Upper lobe of left lung (tissue), 5 donors: ENCODE data around the genes VCX3A, FAM9B and CLDN34.

GRCh38 chrX:2610829-2611082 lies 80.3 kb upstream of the CD99 start:
- PRO-cap, 2 experiments = no peak in any of the 2 experiments
- RAMPAGE, long total RNA, 4 experiments = no peak in any of the 4 experiments

DNA sequence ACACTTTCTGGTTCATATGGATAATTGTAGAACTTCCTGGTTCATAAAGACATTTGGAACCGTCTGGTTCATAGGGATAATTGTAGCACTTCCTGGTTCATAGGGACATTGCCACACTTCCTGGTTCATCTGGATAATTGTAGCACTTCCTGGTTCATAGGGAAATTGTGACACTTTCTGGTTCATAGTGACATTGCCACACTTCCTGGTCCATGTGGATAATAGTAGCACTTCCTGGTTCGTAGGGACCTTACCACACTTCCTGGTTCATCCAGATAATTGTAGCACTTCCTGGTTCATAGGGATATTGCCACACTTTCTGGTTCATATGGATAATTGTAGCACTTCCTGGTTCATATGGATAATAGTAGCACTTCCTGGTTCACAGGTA lies 61.2 kb upstream of the CD99 start:
- PRO-cap, 2 experiments = no peak in any of the 2 experiments
- RAMPAGE, long total RNA, 4 experiments = no peak in any of the 4 experiments

DNA sequence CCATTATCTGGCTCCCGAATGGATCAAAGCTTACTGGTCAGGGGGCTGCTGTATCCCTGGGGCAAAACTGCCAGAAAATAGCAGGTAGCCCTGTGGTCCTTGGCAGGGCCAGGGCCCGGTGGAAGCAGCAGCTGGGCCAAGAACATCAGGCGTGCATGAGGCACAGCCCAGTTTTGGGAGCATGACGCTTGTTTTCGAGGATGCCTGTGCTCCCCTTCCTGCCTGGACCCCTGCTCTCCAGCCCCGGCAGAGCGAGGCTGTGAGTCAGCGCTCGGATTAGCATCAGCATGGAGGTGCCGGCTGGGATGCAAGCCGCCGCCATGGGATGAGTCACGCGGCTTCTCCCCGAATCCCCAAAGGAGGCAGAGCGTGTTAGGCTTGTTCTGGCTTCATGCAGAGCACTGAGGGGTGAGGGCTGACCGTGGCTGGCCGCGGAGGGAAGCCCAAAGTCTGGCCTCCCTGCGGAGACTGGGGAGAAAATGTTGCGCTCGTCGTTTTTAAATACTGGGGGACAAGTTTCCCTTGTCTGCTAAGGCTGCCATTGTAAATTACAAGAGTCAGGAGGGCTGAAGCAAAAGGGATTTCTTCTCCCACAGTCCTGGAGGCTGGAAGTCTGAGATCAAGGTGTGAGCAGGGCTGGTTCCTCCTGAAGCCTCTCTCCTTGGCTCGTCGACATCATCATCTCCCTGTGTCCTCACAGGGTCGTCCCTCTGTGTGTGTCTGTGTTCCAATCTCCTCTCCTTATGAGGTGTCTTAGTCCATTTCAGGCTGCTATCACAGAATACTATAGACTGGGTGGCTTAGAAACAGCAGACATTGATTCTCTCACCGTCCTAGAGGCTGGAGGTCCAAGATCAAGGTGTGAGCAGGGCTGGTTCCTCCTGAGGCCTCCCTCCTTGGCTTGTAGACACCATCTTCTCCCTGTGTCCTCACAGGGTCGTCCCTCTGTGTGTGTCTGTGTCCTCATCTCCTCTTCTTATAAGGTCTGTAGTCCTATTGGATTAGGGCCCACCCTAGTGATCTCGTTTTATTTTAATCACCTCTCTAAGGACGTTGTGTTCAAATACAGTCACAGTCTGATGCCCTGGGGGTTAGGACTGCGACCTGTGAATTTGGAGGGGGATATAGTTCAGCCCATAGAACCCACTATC lies 23.6 kb upstream of the GYG2 start:
- PRO-cap, 2 experiments = no peak in any of the 2 experiments
- RAMPAGE, long total RNA, 4 experiments = no peak in any of the 4 experiments

GRCh38 chrX:3707466-3708146 lies 5.8 kb downstream of the PRKX start:
- PRO-cap, 2 experiments = no peak in any of the 2 experiments
- RAMPAGE, long total RNA, 4 experiments = no peak in any of the 4 experiments

- PRO-cap, 2 experiments = no peak in any of the 2 experiments
- RAMPAGE, long total RNA, 4 experiments = no peak in any of the 4 experiments
Observed at GRCh38 chrX:3708147-3708539, 5.3 kb downstream of the PRKX start.

GRCh38 chrX:3788297-3788928 lies 75.0 kb upstream of the PRKX start:
- PRO-cap, 2 experiments = no peak in any of the 2 experiments
- RAMPAGE, long total RNA, 4 experiments = no peak in any of the 4 experiments

DNA sequence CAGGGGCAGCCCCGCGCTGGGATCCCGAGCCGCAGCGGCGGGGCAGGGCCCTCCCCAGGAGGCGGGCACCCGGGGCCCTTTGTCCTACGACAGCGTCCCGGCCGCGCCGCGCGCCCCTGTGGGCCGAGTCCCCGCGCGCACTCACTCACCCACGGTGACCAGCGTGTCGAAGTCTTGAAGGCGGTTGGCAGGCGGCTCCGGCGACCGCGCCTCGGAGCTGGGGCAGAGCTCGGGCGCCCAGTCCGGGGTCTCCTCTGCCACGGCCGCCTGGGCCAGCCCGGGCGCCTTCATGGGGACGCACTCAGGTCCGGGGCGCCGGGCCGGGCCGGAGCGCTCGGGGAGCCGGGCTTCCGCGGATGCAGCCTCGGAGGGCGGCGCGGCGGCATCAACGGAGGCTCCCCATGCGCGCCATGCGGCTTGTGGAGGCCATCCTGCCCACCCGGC lies 129.8 kb upstream of the PRKX start:
- PRO-cap, 2 experiments = no peak in any of the 2 experiments
- RAMPAGE, long total RNA, 4 experiments = no peak in any of the 4 experiments

- PRO-cap, 2 experiments = no peak in any of the 2 experiments
- RAMPAGE, long total RNA, 4 experiments = no peak in any of the 4 experiments
Observed at GRCh38 chrX:6002006-6002544, 226.6 kb downstream of the NLGN4X start.

GRCh38 chrX:6227948-6228099 lies 843 bp downstream of the NLGN4X start:
- PRO-cap, 2 experiments = no peak in any of the 2 experiments
- RAMPAGE, long total RNA, 4 experiments = no peak in any of the 4 experiments

DNA sequence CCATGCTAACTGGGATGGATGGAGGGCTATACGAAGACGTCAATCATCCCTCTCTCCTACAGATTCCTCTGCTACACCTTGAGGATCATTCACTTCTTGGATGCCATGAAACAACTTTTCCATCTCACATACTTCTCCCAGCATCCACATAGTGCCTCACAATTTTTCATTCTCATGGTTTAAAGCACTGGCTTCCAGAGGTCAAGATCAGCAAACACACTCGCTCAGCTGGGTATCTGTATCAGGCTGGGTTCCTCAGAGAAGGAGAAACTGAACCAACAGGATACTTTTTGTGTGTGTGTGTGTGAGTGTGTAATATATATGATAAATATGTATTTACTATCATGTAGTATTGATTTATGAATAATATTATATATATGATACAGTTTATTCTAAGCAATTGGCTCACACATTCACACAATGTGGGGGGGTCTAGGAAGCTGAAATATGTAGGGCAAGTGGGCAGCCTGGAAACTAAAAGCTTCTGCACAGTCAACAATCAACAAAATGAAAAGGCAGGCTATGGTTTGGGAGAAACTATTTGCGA lies at the start of gene VCX3A:
Gene VCX3A (minus strand): TSS at position 150 of the 547 bp plus-strand sequence.
- PRO-cap, 2 experiments = no peak in any of the 2 experiments
- RAMPAGE, long total RNA, 4 experiments = no peak in any of the 4 experiments

DNA sequence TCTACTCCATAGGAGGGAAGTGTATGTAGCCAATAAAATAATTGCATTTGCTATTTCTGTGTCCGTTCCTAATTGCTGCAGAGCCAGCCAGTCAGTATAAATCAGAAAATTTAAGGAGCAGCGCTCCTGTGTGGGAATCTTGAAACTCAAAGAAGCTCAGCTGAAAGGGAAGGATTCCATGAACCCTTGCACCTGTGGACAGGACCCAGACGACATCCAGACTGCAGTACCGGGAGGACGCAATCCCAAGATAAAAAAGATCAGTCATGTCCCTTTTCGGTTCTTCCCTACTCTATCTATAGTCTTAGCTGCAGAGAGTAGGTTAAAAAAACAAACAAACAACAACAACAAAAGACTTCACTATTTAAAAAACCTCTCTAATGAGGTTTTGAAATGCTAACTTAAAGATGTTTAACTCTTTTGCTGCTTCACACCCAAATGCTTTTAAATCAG lies 216.0 kb upstream of the STS start:
- PRO-cap, 2 experiments = no peak in any of the 2 experiments
- RAMPAGE, long total RNA, 4 experiments = no peak in any of the 4 experiments

DNA sequence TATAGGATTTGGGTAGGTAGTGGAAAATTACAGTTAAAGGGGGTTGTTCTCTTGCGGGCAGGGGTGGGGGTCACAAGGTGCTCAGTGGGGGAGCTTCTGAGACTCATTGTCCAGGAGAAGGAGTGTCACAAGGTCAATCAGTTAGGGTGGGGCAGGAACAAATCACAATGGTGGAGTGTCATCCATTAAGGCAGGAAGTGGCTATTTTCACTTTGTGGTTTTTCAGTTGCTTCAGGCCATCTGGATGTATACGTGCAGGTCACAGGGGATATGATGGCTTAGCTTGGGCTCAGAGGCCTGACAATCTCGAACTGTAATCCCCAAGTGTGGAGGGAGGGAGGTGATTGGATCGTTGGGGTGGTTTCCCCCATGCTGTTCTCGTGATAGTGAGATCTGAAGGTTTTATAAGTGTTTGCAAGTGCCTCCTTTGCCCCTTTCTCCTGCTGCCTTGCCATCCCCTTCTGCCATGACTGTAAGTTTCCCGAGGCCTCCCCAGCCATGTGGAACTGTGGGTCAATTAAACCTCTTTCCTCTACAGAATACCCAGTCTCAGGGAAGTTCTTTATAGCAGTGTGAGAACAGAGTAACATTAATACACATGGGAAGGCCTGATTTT lies 36.7 kb upstream of the STS start:
- PRO-cap, 2 experiments = no peak in any of the 2 experiments
- RAMPAGE, long total RNA, 4 experiments = no peak in any of the 4 experiments

DNA sequence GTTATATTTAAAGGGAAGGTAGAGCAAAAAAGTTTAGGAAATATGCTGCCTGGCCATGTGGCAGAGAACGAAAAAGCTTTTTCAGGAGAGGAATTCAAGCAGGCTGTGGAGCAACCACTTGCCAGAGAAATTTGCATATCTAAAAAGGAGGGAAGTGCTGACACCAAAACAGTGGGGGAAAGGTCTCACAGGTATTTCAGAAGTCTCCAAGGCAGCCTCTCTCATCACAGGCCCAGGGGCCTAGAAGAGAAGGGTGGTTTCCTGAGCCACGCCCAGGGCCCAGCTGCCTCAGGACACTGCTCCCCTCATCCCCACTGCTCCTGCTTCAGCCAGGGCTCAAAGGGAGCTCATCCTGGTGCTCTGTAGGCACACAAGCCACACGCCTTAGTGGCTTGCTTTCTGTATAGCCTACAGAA lies 29.9 kb upstream of the STS start:
- PRO-cap, 2 experiments = no peak in any of the 2 experiments
- RAMPAGE, long total RNA, 4 experiments = no peak in any of the 4 experiments

GRCh38 chrX:9033647-9033937 lies 335 bp downstream of the FAM9B start:
- PRO-cap, 2 experiments = no peak in any of the 2 experiments
- RAMPAGE, long total RNA, 4 experiments = no peak in any of the 4 experiments

DNA sequence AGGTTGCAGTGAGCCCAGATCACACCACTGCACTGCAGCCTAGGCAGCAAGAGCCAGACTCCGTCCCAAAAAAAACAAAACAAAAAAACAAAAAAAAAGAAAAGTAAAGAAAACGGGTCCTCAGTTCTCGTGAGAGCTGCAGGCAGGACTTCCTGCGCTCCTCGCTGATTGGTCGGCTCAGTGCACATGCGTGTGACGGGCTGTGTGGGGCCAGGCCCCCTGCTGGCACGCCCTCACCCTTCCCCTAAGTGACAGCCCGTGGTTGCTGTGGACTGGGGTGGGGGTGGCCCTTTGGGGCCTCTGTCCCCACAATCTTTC lies at the start of gene FAM9B:
Gene FAM9B (minus strand): TSS at position 154 of the 318 bp plus-strand sequence.
- PRO-cap, 2 experiments = no peak in any of the 2 experiments
- RAMPAGE, long total RNA, 4 experiments = no peak in any of the 4 experiments

GRCh38 chrX:9352239-9352751 lies 112.6 kb upstream of the TBL1X start:
- PRO-cap, 2 experiments = no peak in any of the 2 experiments
- RAMPAGE, long total RNA, 4 experiments = no peak in any of the 4 experiments

DNA sequence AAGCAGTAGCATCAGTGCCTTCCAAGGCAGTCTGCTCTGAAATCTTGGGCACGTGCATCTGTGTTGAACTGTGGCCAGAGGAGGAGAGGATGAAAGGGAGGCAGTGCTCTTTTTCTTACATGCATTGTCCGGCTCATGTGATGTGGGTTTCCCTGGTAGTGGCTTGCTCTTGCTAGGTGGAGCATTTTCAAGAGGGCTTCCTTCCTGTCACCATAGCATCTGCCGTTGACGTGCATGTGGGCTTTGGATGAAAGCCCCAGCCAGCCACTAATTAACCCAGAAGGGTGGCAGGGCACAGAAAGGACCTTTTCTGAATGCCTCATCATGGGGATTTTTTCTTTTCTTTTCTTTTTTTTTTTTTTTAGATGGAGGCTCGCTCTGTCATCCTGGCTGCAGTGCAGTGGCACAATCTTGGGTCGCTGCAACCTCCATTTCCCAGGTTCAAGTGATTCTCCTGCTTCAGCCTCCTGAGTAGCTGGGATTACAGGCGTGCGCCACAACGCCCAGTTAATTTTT lies 121.3 kb downstream of the GPR143 start:
- PRO-cap, 2 experiments = no peak in any of the 2 experiments
- RAMPAGE, long total RNA, 4 experiments = no peak in any of the 4 experiments

- PRO-cap, 2 experiments = no peak in any of the 2 experiments
- RAMPAGE, long total RNA, 4 experiments = no peak in any of the 4 experiments
Observed at GRCh38 chrX:9897739-9898486, 69.2 kb upstream of the CLDN34 start.

- PRO-cap, 2 experiments = no peak in any of the 2 experiments
- RAMPAGE, long total RNA, 4 experiments = no peak in any of the 4 experiments
Observed at GRCh38 chrX:9966924-9967445, at the start of gene CLDN34. TSS of gene CLDN34 (plus strand) at chrX:9967358.

GRCh38 chrX:10109668-10110203 lies 47.0 kb upstream of the CLCN4 start:
- PRO-cap, 2 experiments = no peak in any of the 2 experiments
- RAMPAGE, long total RNA, 4 experiments = no peak in any of the 4 experiments